AG08470 (cell line): Measurements from ENCODE around the genes TMEM154, FGB and RBM46.

- RRBS: no CpG with 5 or more reads among the region's 9 CpGs
These were observed 74.2 kb downstream of the GATB start for GRCh38 chr4:151686523-151686997.

DNA sequence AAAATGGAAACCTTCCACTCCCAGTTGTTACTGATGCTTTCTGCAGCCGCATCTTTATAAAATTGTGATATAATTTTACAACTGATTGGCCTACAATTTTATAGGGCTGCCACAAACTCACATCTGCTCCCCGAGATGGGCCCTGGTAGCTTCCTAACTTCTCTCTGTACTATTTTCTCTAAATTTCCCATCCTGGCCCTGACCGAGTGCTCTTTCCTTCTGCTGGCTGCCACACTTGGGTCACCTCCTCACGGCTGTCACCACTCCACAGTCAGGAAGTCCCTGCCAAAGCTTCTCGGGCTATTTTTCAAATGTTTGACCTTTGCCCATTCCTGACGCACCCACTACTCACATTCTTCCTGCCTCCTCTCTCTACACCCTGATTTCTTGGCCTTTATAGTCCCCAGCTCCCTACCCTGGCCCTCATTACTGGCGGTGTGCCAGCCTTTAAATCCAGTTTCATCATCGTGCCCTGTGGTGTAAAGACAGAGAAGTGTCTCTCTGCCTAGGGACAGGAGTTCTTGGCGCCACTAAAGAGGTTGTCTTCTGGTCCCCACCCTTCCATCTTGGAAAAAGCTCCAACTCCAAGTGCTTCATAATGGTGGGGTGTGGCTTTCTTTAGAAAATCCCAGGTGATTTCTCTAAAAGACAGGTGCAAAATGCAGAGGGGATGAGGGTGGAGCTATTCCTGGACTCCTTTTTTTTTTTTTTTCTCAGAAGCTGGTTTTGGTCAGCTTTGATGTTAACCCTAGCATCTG, 46.4 kb upstream of the GATB start:
- RRBS: no CpG with 5 or more reads among the region's 9 CpGs

DNA sequence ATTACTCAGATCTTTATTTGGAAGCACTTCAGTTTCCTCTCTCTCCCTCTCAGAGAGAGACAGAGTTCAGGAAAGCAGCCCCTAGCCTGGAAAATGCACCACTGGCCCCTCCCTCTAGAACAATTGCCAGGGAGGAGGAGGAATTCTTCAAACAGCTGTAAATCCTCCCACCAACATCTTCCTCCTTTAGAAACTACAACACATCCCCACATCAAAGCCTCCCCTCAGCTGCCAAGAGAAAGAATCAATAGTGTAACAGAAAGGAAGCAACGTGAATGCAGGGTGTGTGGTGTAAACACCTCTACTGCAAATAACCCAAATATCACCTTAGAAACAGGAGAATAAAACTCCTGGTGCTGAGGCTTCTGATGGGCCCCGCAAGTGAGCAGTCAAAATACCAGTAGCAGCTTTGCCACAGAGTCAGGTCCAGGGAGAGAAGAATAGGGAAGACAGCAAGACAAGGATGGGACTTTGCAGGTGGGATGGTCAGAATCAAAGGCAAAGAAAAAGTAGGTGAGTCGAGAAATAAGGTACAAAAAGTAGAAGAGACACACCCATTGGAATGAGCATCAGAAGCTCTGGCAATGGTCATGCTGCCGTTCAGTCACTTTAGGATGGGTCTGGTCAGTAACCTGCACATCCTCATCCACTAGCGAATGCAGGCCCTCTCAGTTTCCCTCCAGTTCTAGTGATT, 250.0 kb upstream of the GATB start:
- RRBS: no CpG with 5 or more reads among the region's 5 CpGs

- RRBS: no CpG with 5 or more reads among the region's 6 CpGs
These were observed 210.0 kb downstream of the FBXW7 start for GRCh38 chr4:152325822-152326371.

GRCh38 chr4:152485739-152486220, 50.1 kb downstream of the FBXW7 start:
- RRBS: no CpG with 5 or more reads among the region's 4 CpGs

DNA sequence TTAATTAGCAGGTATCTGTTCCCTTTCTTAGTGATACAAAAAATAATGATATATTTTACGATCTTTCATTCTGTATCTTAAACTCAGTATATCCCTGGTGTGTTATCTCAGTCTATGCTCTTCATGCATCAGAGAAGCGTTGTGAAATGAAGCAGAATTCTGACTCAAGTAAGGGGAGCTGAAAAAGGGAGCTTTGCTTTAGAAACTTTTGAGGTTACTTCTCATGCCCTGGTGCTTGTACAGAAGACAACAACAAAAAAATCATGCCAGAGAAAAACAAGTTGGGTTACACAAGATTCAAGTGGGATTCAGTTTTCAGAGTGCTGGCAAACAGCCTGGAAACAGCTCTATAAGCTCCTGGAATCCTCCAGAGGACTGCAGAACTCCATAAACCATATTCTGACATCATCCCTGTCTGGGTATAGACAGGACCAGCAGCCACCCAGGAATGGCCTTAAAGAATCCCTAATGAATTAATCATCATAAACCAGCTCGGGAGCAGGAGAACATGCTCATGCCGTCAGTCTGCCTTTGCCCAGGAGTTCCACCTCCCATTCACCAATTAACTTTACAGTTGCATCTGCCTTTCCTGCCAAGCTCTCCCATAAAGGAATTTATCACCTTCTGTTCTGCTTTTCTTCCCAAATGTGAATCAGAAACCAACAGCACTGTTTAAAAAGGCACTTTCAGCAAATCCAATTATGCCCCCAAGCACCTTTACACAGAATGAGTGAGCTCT, 54.4 kb upstream of the FBXW7 start:
- RRBS: no CpG with 5 or more reads among the region's 4 CpGs

DNA sequence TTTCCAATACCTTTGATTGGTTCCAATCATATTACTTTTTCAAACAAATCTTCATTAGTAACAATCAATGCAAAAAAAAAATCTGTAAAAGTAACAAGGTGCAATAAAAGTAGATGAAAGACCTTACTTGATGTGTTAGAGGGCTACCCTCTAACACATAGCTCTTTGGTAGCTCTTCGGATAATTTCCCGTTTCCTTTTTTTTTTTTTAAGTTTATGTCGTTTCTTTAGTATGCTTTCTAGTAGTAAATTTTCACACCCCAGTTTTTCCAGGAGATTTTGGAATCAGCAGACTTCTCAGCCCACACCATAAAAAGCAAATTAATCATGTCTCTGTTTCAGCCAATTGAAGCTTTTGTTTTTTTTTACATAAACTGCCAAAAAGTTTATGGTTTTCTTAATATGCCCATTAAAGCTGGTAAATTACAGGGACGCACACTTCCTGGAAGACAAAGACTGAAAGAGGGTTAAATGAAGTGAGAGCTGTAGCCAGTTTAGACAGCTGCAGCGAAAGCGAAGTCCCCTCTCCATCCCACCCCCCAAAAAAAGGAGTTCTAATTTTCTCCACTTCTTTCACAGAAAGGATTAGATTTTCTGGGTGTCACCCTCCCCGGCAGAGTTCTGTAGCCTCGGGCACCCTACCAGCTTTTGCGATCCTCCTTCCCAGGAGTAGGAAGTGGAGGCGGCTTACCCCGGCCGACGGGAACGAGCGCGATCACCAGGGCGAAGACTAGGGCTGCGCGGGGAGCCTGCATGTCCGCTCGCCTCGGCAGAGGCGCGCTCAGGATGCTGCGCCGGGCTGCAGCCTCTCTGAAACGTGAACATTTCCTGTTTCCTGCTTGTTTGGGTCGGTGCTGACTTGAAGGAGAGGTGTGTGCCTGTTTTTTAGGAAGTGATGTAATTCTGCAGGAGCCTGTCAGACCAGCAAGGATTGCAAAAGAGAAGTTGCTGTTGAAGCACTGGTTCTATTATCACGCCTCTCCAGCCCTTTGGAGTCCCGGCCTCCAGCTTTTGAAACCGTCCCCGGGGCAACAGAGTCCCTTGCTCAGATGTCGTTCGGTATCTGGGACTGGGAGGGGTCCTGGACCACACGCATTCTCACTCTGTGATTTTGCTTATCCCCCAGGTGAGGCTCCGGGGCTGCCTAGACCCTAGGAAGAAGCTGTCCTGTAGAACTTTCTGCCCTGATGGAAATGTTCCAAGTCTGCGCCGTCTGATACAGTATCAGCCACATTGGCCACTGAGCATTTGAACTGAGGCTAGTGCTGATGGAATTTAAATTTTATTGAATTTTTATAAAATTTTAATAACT, at the start of gene TMEM154:
TSS of gene TMEM154 (minus strand) at position 818 of the 1,311 bp plus-strand sequence.
- RRBS: 12% methylated on average over 20 of the region's 38 CpGs

GRCh38 chr4:152997812-152998333, 61.8 kb downstream of the FHDC1 start:
- RRBS: no CpG with 5 or more reads among the region's 15 CpGs

DNA sequence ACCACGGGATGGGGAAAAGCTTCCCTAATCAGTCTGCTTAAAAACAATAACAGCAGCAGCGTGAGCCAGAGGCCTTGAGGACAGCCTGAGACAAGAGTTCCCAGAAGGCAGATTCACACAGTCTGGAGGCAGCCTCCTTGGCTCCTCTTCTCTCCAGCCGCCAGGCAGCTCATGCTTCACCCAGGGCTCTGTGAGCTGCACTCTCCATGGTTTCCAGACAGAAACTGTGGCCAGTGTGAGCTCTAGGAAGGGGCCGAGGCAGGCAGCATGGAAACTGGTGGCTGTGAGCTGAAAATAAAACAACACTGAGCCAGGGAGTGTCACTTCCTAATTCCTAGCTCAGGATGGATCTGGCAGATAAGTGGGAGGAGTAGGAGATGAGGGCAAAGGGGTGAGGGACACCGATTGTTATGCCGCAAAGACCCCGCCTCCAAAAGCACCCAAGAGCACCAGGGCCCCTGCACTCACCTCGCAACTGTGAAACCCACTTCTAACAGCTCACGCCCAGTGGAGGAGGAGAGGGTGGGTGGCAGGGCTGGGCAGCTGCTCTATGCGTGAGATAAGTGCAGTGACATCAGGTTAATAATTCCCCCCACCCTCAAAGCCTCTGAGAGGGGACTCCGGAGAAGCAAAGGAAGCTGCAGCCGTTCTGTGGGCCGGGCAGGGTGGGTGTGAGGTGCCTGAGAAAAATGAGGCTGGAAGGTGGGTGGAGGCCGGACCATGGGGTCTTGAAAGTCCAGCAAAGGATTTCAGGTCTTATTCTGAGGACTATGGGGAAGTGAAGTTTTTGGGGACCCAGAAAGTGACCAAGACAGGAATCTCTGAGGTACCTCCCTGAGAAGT, 69.9 kb downstream of the FHDC1 start:
- RRBS: 55% methylated on average over 4 of the region's 14 CpGs

- RRBS: no CpG with 5 or more reads among the region's 16 CpGs
These were observed 89.4 kb upstream of the TRIM2 start for GRCh38 chr4:153114651-153115506.

GRCh38 chr4:153152793-153154034, 51.0 kb upstream of the TRIM2 start:
- RRBS: 1% methylated on average over 20 of the region's 88 CpGs

DNA sequence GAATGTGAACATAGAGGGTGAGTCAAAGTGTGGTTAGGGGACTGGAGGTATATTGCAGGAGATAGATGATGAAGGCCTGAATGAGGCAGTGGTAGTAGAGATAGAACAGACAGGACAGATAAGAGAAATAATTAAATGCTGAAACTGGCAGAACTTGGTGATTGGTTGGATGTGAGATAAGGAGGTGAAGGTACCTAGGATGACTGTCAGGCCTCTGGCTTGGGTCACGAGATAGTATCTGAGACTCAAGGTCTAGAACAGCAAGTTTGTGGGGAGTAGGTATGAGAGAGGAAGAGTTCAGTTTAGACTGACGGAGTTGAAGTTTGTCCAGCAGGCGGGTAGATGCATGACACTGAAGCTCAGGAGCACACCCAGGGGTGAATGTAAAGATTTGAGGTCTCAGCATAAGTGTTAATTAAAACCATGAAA, 3.6 kb downstream of the MND1 start:
- RRBS: no CpG with 5 or more reads among the region's 3 CpGs

GRCh38 chr4:153427481-153427844, 38.7 kb upstream of the TMEM131L start:
- RRBS: no CpG with 5 or more reads among the region's 2 CpGs

GRCh38 chr4:153934216-153935152, 145.6 kb upstream of the SFRP2 start:
- RRBS: no CpG with 5 or more reads among the region's 7 CpGs

GRCh38 chr4:154043750-154044294, 254.9 kb upstream of the SFRP2 start:
- RRBS: no CpG with 5 or more reads among the region's 3 CpGs

DNA sequence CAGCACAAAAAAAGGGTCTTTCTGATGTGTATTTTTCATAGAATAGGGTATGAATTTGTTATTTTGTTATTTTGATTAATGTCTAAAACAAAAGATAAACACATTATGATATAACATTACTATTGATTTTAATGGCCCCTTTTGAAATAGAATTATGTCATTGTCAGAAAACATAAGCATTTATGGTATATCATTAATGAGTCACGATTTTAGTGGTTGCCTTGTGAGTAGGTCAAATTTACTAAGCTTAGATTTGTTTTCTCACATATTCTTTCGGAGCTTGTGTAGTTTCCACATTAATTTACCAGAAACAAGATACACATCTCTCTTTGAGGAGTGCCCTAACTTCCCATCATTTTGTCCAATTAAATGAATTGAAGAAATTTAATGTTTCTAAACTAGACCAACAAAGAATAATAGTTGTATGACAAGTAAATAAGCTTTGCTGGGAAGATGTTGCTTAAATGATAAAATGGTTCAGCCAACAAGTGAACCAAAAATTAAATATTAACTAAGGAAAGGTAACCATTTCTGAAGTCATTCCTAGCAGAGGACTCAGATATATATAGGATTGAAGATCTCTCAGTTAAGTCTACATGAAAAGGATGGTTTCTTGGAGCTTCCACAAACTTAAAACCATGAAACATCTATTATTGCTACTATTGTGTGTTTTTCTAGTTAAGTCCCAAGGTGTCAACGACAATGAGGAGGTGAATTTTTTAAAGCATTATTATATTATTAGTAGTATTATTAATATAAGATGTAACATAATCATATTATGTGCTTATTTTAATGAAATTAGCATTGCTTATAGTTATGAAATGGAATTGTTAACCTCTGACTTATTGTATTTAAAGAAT, at the start of gene FGB:
TSS of gene FGB (plus strand) at position 589 of the 860 bp plus-strand sequence.
- RRBS: no CpG with 5 or more reads among the region's 3 CpGs

DNA sequence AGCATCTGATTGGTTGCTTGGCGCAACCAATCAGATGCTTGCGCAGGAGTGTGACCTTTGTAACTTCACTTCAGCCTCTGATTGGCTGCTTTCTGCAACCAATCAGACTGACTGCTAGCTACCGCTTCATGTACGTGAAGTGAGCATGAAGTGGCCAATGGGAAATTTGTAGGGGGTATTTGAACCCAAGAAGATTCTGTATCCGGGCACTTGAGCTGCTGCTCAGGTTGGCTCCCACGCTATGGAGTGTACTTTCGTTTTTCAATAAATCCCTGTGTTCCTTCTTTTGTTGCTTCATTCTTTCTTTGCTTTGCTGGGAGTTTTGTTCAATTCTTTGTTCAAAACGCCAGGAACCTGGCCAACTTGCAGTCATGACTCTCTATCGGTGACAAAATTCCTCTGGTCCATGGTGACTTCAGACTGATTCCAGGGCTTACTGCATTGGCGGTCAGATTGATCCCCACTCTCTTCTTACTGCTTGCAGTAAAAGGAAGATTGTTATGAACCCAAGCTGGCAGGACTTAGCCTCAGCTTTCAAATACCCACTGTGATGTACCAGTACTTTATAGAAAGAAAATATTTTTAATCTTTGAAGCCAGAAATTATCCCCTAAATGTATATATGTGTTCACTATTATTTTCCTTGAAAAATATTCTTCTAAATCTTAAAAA, 46.5 kb upstream of the FGG start:
- RRBS: no CpG with 5 or more reads among the region's 10 CpGs

DNA sequence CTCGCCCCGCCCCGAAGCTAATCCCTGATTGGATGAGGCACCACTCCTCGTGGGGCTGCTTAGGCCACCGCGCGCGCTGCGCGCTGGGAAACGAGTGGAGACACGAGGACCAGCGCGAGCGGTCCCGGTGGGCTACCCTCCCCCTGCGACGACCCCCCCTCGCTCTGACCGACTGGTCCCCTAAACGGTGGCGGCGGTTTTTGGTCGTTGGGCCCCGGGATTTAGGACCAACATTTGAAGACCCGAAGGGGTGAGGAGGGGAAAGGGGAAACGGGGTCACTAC, at the start of gene RBM46:
TSS of gene RBM46 (plus strand) at position 86 of the 283 bp plus-strand sequence.
- RRBS: 50% methylated on average over 9 of the region's 27 CpGs

GRCh38 chr4:156941680-156942437, 29.7 kb downstream of the PDGFC start:
- RRBS: no CpG with 5 or more reads among the region's 12 CpGs

DNA sequence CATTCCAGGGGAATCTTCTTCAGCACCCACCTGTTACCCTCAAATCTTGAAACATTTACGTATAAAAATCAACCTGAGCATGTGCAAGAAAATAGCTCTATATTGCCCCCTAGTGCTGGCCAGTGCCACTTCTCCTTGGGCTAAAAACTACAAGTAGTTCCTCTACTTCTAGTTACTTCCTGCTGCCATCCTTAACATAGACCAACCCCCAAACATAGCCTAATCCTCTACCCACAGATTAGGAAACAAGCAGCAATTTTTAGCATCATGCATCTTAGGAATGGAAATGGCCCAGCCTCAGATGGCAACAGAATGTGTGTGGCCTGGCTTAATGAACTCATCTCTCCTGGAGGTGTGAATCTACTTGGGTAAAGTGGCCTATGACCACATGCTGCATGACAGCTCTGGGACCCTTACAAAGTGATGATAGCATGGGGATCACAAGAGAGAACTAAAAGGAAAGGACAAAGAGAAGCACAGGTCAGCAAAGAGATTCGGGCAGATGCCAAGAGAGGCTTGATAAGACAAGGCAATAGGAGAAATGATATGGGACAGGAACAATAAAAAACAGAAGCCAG, 2.9 kb downstream of the PDGFC start:
- RRBS: no CpG with 5 or more reads among the region's 2 CpGs